Neural cell (in vitro differentiated cells): ENCODE measurements around the gene PLA2R1.

DNA sequence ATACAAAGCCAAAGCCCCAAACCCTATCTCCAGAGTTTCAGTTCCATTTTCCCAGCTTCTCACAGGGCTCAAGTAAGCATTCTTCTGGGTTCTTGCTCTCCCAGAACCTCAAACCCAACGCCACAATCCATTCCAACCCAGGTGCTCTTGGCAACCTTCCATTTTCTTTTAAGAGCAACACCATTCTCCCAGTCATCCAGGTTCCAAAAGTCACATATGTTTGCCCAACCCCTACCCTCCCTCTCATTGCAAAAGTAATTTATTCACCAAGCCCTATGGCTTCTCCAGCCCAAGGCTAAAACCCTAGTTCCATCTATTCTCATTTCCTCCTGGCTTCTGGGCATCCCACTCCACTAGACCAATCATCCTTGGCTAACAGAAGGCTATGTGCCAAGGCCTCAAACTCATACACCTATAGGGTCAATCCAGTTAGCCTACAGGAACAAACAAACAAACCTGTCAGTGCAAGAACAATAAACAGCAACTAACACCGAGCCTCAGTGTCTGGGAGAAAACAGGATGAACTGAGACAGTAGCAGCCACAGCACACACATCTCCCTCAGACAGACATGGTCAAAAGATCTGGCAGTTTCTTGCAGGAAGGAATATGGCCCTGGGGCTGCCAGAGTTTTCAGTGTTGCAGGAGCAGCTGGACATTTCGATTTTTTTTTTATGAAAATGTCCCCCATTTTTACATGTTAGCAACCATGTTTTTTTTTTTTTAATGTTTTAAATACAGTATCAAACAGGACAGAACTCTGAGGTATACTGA is 9.0 kb downstream of the ACVR1 start:
- RAMPAGE, long total RNA: no peak

DNA sequence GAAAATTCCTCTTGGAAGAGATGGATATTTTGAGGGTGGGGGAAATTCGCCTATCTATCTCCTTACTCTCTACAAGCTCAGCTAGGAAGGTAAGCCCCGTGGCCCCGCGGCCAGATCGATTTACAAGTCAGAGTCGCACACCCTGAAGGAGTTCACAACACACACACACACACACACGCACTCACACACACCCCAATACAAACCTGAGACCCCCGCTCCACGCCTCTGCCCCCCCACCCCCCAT is 876 bp downstream of the ACVR1 start:
- RAMPAGE, long total RNA: no peak

DNA sequence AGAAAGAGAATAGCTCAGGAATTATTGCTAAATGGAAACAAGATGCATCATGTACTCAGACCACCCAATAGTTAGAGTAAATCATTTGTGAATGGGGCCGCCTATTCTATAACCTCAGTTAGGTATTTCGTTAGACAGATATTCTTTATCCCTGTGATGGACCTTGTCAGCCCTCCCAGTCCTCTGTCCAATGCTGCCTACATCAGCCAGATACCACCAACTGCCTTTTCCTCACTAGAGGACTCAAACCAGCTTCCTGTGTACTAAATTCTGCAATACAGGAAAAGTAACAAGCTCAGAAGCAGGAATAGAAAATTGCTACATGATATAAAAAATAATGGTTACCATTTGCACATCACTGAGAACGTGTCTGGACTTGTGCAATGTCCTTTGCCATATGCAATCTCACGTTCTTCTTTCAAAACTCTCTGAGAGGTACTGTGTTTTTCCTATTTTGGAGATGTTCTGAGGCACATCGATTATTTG is 12.0 kb downstream of the UPP2 start:
- RAMPAGE, long total RNA: no peak

DNA sequence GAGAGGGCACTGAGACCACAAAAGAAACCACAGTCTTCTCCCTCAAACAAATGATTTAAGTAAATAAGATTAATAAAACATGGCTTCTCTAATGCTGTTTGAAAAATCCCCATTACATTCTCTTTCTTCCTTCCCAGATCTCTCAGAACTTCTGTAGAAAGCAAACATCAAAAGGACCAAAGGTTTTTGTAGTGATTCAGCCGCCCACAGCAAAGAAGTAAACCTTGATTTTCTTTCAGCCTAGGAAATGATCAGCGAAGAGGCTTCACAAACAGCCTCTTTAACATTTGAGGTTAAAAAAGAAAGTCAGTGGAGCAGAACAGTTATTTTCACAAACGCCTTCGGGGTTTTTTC is 89.5 kb downstream of the UPP2 start:
- RAMPAGE, long total RNA: no peak

DNA sequence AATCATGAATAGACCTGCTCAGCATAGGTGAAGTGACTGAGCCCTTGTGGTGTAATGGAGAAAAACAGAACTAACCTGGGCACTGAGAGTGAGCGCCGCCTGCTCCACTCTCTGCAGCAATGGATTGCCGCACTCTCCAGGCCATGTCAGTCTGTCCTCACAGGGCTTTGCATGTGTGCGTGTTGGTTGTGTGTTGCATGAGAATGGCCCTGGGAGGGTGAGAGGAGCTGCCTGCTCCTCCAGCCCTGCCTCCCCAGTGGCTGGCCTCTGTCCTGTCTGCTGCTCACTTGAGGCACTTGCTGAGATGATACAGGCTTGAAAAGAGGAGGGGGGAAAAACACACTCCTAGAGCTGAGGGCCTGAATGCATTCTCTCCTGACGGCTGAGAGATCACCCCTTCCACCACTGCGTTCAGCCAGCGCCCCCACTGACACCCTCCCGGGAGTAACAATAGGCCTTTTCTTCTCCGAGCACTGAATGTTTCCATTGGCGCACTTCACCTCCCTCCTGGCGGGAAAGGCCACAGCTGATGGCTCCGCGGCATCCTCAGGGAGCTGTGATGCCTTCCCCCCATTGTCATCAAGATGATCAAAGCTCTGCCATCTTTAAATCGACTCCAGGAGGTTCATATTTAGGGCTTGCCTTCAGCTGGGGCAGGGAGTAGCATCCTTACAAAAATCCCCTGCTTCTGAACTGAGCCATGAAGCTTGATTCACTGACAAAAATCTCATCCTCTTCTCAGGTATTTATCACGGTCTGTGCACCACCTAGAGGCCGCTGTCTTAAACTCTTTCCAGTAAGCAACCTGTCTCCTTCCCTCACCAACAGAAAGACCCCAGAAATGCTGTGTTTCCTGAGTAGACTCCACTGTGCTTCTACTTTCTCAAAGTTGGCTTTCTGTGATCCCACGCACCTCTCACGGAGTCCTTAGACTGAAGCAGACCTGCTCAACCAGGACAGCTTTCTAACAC is 49.8 kb upstream of the DAPL1 start:
- RAMPAGE, long total RNA: no peak

- RAMPAGE, long total RNA: no peak
Observed at GRCh38 chr2:159086106-159086566, 117.7 kb downstream of the TANC1 start.

GRCh38 chr2:159153292-159154031 is 133.0 kb downstream of the WDSUB1 start:
- RAMPAGE, long total RNA: no peak

GRCh38 chr2:159164468-159164955 is 122.0 kb downstream of the WDSUB1 start:
- RAMPAGE, long total RNA: no peak

- RAMPAGE, long total RNA: no peak
Observed at GRCh38 chr2:159372932-159373415, 86.5 kb upstream of the WDSUB1 start.

GRCh38 chr2:159428260-159428582 is 141.7 kb upstream of the WDSUB1 start:
- RAMPAGE, long total RNA: no peak

DNA sequence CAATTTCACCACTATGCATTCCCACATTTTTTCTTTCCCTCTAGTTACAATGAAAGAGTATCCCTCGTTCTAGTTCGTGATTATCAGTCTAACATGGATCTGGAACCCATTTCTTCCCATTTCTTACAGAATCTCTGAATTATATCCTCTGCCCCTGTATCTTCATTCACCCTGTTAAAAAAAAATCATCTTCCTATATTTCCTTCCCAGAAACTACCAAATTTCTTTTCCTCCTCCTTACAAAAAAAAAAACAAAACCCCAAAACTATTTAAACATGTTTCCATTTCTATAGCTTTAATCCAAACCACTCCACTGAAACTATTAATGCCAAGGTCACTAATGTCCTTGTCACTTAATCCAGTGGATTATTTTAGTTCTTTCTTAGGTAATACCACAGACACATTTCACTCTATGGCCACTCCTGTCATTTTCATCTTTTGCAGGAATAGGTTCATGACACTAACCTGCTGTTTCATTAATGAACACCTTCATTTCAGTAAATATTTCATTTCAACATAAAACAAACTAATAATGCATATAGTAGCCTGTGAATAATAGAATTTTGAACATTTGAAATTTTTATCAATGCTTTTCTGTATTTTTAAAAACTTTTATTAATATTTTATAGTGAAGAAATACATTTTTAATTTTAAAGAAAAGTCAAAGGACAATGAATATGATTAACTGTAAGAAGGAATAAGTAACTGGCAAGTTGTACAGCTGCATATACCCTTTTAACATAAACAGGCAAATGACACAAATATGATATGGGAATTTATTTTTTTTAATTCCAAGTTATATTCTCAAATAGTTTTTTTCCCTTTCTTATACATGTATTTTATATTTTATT is 12.7 kb downstream of the BAZ2B start:
- RAMPAGE, long total RNA: no peak

GRCh38 chr2:159755058-159755633 is 42.8 kb downstream of the MARCHF7 start:
- RAMPAGE, long total RNA: no peak

DNA sequence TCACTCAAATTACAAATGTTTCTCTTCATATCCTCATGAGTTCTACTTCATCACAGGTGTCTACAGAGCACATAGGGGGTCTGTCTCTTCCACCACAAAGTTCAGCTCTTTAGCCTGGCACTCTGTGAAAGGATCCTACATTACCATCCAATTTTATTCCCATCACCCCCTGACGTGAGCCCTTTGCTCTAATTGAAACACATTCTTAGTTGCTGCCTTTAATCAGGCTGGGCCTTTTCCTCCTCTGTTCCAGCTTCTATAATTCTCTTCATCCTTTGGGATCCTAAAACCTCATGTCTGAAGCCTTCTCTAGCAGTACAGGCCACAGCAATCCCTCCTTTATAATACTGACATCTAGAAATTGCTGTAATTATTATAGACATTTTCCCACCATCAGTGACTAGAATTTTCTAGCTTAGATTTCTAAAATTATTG is 39.4 kb upstream of the LY75 start:
- RAMPAGE, long total RNA: no peak

- RAMPAGE, long total RNA: no peak
Observed at GRCh38 chr2:160062332-160063106, at the start of gene PLA2R1. TSS of gene PLA2R1 (minus strand) at chr2:160062615.

DNA sequence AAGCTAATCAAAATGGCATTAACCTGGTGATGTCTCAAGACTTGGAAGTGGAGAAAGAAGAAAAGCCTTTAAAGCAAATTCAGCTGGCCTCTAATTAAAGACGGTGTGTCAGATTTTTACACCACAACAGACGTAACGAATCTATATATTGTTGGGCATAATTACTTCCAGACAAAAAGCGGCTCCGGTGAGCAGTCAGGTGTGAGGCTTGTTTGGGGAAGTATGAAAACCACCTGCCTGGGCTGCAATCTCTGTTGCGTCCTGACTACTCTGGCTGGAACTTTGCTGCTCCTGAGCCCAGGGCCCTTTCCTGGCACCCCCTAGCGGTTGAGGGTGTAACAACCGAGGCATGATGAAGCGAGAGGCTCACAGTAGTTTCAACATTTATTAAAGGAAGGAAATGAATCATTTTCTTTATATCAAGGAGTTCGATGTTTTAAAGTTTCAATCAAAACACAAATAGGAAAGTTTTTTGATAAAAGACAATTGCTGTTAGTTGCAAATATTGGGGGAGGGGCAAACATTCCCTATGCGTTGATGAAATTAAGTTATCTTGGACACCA is 10.5 kb upstream of the ITGB6 start:
- RAMPAGE, long total RNA: no peak

DNA sequence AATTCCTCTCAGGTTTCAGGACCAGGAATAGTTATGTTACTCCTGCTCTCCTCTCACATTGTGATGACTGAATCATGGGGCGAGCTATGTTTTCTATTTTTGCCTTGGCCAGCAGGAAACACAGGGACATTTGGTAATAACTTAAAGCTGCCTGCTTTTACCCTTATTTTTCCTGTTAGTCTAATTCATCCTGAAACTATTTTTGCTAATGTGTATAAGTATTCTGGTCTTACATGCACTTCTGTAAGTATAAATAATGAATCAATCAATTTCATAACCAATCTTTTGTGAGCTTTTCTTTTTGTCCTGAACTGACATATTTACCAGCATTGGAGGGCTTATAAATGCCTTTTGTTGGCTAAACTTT is 115.4 kb upstream of the ITGB6 start:
- RAMPAGE, long total RNA: no peak

GRCh38 chr2:161136451-161137375 is 23.5 kb upstream of the TANK start:
- RAMPAGE, long total RNA: no peak

GRCh38 chr2:161169336-161169879 is 9.2 kb downstream of the TANK start:
- RAMPAGE, long total RNA: no peak

DNA sequence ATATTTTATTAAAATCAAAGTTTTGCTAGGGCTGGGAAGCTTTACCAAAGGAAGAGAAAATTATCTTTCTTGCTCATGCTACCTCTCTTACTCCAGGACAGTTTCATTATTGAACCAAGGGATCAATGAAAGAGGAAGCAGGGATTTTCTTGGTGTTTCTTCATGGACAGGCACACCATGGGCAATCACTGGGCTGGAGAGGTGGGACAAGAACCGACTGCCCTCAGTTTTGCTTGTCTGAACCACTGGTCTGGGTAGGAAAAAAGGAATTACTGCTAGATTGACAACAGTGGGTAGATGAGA is 15.3 kb downstream of the TANK start:
- RAMPAGE, long total RNA: no peak

GRCh38 chr2:162011743-162012017 is 62.3 kb downstream of the DPP4 start:
- RAMPAGE, long total RNA: no peak